ENCODE results near the genes SCGB1C1, ODF3, SIRT3, NLRP6, HRAS and EPS8L2.

DNA sequence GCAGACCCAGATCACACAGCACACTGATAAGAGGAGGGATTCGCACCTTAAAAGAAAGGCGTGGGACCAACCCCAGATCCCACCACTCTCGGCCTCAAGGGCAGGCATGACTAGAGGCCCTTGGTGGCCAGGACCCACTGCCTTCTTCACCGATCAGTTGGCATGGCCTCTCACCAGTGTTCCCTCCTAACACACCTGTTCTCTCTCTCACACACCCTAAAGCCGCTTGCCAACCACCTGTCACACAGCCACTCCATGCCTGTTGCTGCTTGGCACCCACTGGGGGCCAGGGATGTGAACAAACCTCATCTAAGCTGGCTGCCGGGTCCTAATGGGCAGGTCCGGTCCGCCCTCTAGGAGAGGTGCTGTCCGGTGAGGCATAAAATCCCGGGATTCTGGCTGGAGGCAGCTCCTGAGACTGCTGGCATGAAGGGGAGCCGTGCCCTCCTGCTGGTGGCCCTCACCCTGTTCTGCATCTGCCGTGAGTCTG, at the start of gene SCGB1C1:
Gene SCGB1C1, plus strand, starts transcription at position 405 of the 490 bp plus-strand sequence.
- PRO-cap: no peak

DNA sequence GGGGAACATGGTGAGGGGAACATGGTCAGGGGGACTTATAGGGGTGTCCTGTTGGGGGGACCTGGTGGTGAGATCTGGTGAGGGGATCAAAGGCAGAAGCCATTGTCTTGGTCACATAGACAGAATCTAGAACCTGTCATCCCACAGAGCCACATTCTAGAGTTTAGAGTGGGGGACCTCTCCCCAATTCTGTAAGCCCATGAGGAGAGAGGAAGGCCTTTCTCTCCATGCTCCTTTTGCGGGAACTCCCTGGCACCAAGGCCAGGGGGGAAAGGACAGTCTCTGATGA, at the start of gene ODF3:
Gene ODF3, plus strand, starts transcription at position 177 of the 289 bp plus-strand sequence.
- PRO-cap: no peak

- PRO-cap: no peak
Observed at GRCh38 chr11:222253-222906, 13.8 kb downstream of the SIRT3 start.

- PRO-cap: unidirectional peak, minus-strand start at chr11:236095; bidirectional peak, plus-strand start at chr11:236546, minus-strand start at chr11:236328
Observed at GRCh38 chr11:235771-236684, at the start of gene SIRT3. Gene SIRT3 (minus strand): TSS chr11:236342.

- PRO-cap: bidirectional peak, plus-strand start at chr11:278417, minus-strand start at chr11:278160
Observed at GRCh38 chr11:278271-278561, at the start of gene NLRP6. Gene NLRP6 (plus strand): TSS chr11:278407.

- PRO-cap: no peak
Observed at GRCh38 chr11:298361-299158, 766 bp downstream of the IFITM5 start.

- PRO-cap: unidirectional peak, minus-strand start at chr11:319245
Observed at GRCh38 chr11:319095-320277, 1.2 kb downstream of the IFITM3 start.

- PRO-cap: bidirectional peak, plus-strand start at chr11:356093, minus-strand start at chr11:355991; bidirectional peak, plus-strand start at chr11:356411, minus-strand start at chr11:356345
Observed at GRCh38 chr11:355582-356692, 13.4 kb upstream of the B4GALNT4 start.

- PRO-cap: no peak
Observed at GRCh38 chr11:506066-506203, 1.1 kb downstream of the RNH1 start.

DNA sequence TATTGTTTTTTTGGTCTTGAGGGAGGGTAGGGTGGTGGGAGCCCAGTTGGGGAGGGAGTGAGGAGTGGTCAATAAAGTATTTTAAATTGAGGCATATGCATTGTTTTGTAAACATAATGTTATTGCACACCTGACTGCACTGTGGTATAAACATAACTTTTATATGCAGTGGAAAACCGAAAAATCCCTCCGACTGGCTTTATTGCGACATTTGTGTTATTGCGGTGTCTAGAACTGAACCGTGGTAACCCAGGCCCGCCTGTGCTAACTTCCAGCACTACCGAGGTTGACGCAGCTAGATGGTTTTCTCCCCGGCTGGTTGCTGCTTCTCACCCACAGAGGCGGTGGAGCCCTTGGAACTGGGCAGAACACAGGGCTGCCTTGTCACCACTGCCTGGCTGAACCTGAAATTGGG, 7.6 kb upstream of the RNH1 start:
- PRO-cap: no peak

DNA sequence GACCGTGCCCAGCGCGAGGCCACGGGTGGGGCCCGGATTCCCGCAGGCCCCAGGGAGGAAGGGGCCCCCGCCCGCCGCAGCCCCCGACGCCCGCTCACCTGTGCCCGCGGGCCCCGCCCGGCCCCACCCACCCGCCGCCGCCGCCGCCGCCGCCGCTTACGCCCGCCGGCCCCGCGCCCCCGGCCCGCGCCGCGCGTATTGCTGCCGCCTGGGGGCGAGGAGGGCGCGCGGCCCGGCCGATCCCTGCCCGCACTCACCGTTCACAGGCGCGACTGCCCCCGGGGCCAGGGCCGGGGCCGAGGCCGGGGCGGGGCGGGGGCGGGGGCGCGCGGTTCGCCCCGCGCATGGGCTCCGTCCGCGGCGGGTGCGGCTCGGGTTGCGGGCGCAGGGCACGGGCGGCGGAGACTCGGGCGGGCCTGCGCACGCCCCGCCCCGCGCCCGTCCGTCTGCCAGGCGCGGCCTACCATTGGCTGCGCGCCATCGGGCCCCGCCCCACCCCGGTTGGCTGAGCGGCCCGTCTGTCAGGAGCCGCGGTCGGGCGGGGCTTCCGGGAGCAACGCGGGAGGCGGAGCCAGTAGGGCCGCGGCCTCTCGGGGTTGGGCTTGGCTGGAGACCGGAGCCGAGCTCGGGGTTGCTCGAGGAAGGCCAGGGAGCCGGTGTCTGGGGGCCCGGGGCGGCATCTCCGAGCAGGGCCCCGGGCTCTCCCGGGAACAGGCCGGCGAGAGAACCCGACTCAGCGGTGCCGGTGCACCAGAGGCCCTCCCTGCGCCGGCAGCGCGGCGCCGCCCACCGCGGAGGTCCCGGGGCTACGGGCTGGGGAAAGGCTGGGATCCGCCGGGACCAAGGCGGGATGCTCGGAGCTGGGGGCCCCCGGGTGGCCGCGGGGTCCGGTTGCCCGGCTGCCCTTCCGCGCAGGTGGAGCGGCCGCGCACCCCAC, at the start of gene HRAS:
Gene HRAS, minus strand, starts transcription at position 418 of the 937 bp plus-strand sequence.
- PRO-cap: bidirectional peak, plus-strand start at position 631 of the sequence, minus-strand start at position 408 of the sequence

GRCh38 chr11:584327-584706, 8.0 kb downstream of the PHRF1 start:
- PRO-cap: no peak

GRCh38 chr11:612890-614094, 2.5 kb downstream of the IRF7 start:
- PRO-cap: bidirectional peak, plus-strand start at chr11:613783, minus-strand start at chr11:613619

DNA sequence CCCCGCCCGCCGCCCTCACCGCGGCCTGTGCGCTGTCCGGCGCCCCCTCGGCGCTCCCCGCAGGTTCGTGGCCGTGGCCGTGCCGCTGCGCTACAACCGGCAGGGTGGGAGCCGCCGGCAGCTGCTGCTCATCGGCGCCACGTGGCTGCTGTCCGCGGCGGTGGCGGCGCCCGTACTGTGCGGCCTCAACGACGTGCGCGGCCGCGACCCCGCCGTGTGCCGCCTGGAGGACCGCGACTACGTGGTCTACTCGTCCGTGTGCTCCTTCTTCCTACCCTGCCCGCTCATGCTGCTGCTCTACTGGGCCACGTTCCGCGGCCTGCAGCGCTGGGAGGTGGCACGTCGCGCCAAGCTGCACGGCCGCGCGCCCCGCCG, 2.5 kb downstream of the DRD4 start:
- PRO-cap: no peak

DNA sequence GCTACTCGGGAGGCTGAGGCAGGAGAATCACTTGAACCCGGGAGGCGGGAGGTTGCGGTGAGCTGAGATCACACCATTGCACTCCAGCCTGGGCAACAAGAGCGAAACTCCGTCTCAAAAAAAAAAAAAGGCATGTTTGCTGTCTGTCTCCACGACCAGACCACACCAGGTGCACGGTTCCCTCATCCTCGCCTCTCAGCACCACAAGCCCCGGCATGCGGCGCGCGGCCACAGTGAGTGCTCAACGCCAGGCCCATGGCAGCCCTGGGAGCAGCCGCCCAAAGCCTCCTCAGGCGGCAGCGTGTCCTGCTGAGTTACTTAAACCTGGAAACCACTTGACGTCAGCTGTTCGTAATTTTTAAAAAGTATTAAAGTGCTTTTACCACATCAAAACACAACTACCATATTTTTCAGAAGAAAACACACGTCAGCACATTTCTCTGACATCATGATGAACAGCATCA, 2.3 kb downstream of the DEAF1 start:
- PRO-cap: no peak

DNA sequence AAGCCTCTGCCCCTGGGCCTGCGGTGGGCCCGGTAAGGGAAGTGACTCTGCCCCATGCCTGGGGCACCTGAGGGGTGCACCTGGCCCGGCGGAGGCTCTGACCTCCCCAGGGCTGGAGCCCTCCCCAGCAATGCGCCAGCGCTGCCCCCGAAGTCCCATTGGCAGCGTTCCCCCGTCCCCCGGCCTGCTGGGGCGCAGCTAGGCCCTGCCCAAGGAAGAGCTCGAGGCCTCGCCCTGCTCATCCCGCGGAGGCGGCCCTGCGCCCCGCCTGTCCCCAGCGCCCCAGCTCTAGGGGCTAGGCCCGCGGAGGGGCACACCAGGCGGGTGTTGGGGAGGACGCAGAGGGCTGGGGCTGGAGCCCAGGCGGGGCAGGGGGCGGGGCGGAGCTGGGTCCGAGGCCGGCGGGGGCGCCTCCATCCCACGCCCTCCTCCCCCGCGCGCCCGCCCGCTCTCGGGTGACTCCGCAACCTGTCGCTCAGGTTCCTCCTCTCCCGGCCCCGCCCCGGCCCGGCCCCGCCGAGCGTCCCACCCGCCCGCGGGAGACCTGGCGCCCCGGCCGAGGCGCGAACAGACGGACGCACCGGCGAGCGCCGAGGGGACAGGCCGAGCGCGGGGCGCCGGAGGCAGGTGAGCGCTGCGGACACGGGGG, at the start of gene EPS8L2:
Gene EPS8L2, plus strand, starts transcription at position 570 of the 649 bp plus-strand sequence.
- PRO-cap: bidirectional peak, plus-strand start at position 319 of the sequence, minus-strand start at position 160 of the sequence; bidirectional peak, plus-strand start at position 582 of the sequence, minus-strand start at position 453 of the sequence

DNA sequence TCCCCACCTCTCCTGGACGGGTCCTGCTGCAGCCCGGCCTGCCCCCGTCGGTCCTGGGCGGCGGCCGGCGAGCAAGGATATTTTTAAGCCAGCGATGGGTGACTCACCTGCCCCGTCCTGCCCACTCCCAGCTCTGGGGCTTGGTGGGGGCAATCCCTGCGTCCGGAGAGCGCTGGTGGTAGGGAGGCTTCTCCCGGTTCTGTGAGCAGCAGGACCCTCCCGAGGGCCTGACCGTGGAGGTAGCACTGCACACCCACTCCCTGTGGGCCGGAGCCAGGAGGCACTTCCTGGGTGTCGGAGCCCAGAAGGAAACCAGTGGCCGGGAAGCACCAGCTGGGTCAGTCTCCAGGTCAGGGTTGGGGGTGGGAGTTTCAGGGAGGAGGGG, 426 bp downstream of the EPS8L2 start:
- PRO-cap: bidirectional peak, plus-strand start at position 152 of the sequence, minus-strand start at position 55 of the sequence

GRCh38 chr11:762947-763984, 14.0 kb downstream of the GATD1 start:
- PRO-cap: no peak

- PRO-cap: no peak
Observed at GRCh38 chr11:811437-812109, 1.8 kb downstream of the RPLP2 start.

GRCh38 chr11:819509-820430, 1.1 kb downstream of the PNPLA2 start:
- PRO-cap: bidirectional peak, plus-strand start at chr11:819572, minus-strand start at chr11:819415; bidirectional peak, plus-strand start at chr11:819813, minus-strand start at chr11:819652; bidirectional peak, plus-strand start at chr11:820254, minus-strand start at chr11:820036

Data from ileum (tissue), 1 donor.